Cardiac muscle cell (in vitro differentiated cells and primary cell): ENCODE measurements around a stretch of chrX.

DNA sequence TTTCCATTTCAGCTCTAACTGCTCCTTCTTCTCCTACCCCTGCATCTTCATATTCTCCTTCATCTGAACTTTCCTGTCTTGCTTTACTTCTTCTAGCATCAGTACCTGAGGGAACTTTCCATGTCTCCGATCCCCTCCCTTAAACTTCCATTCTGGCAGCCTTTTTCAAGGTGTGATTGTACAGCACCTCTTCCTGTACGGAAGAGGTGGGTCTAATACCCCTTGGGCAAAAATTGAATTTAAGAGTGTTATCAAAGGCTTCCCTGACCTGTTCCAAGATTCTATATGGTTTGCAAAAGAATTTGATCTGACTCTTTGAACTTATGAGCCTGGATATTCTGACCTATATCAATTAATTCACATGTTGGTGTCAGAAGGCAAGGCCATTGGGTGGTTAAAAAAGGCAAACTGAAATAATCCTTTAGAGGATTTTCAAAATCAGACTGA, 155.6 kb upstream of the SPIN4 start:
- RAMPAGE, long total RNA = no peak
- RRBS = no CpG with 5 or more reads among the region's 2 CpGs

DNA sequence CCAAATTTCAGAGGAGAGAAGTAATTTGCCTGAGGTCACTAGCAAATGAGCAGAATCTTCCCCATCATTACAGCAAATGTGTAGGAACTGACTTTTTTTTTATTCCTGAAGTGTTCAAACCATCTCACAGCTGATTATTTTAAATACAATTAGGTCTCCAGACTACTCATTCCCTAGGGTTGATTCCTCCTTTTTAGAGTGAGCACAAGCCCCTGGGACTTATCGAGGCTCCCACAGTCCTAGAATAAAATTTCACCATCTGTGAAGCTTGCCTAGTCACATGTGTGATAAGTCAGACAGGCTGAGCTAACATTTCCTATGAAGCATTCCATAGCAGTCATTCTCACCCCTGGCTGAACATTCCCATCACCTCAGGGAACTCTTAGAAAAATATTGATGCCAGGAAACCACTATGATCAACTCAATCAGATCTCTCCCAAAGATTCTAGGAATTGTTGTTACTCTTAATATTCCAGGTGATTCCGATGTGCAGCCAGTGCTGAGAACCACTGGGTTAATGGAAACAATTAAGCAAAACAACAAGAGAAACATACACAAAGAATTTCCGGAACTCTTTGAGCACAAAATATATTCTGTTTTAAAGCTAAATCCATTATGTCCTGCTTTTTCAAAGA, 37.7 kb downstream of the ARHGEF9 start:
- RAMPAGE, long total RNA = no peak
- RRBS = no CpG with 5 or more reads among the region's 3 CpGs

GRCh38 chrX:63754264-63755256, 30.5 kb downstream of the ARHGEF9 start:
- RAMPAGE, long total RNA = no peak
- RRBS = 15% methylated on average over 5 of the region's 53 CpGs

DNA sequence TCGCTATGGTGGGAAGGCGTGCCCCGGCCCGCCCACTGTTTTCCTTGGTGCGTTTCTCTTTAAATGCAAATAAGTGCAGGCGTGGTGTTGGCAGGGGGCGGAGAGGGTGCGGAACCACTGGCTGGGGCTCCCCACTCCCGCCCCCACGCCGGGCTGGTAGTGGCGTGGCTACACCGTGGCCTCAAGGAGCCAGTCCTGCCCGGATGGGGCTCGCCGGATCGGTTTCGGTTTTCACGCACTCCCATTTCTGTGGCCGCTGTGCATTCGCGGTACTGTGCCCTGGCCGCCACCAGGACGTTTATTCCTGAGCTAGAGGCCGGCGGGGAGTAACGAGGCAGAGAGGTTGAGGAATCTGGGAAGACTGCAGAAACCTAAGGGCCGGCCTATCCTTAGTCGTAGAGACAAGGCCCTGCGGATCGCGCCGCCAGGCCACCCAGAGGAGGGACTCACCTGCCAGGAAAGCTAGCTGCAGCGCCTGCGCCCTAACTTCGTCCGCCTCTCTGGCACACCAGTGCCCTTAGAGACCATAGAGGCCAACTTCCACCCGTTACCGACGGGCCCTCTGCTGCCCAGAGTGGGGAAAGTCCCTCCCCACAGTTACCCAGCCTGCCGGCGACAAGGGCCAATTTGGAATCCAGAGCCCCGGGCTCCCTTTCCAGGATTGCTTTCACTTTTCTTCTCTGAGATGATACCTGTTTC, 457 bp upstream of the AMER1 start:
- RAMPAGE, long total RNA = start-site peak on the plus strand centred at position 167 of the sequence, 60 bp wide, 47 and 47 reads in 2 replicates
- RRBS = 21% methylated on average over 19 of the region's 43 CpGs

- RAMPAGE, long total RNA = no peak
- RRBS = 12% methylated on average over 2 of the region's 6 CpGs
These were observed 1.1 kb upstream of the AMER1 start for GRCh38 chrX:64206515-64207057.

GRCh38 chrX:64224829-64225132, 5.6 kb downstream of the ASB12 start:
- RAMPAGE, long total RNA = no peak
- RRBS = no CpG with 5 or more reads among the region's 8 CpGs

DNA sequence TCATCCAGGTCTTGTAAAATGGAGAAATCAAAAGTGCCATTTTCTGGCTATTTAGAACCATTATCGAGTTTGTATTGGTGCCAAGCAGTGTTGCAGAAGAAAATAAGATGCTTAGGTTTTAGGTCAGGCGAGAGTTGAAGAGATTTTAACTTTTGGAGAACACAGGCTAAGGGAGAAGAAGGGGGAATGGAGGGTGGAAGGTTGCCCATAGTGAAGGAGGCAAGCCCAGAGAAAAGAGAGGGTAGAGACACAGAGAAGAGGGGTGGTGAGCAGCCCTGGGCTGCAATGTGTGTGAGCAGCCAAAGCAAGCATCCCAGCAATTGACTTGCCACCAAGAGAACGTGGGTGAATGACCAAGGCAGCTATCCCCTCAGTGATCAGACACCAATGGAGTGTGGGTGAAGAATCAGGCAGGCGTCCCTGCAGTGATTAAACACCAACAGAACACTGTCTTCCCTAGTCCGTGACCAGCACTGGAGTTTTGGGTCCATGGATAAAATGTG, 99.4 kb downstream of the ZC3H12B start:
- RAMPAGE, long total RNA = no peak
- RRBS = no CpG with 5 or more reads among the region's 5 CpGs

GRCh38 chrX:65225184-65226174, 190.9 kb downstream of the ZC3H12B start:
- RAMPAGE, long total RNA = no peak
- RRBS = no CpG with 5 or more reads among the region's 16 CpGs

DNA sequence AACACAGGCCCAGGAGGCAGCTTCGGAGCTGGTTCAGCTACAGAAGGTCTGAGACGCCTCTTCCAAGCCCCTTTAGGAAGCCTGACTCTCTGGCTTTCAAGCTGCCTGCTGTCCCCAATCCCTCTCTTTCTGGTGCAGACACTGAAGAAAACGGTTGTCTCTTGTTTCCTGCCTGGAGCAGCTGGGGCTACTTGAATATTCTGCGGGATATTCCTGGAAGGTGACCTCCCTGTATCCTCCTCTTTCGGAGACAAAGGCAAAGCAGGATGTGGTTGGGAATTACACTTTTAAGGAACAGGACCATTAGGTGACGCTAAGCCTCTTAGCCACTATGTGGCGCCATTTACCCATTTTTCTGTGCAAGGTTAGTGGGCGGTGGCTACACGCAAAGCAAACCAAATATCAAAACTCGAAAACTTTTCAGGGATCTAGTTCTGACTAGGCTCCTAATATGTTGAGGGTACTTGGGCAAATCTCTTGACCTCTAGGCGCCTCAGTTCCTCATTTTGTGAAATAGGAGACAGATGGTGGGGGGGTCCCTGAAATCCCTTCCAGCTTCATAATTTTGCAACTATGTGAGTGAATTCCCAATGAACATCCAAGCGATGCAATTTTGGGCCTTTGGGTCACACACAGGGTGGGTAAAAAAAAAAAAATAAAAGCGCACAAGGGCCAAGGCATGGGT, 47.3 kb upstream of the LAS1L start:
- RAMPAGE, long total RNA = no peak
- RRBS = no CpG with 5 or more reads among the region's 13 CpGs

- RAMPAGE, long total RNA = no peak
- RRBS = no CpG with 5 or more reads among the region's 2 CpGs
These were observed 57.4 kb upstream of the MSN start for GRCh38 chrX:65610113-65610447.

DNA sequence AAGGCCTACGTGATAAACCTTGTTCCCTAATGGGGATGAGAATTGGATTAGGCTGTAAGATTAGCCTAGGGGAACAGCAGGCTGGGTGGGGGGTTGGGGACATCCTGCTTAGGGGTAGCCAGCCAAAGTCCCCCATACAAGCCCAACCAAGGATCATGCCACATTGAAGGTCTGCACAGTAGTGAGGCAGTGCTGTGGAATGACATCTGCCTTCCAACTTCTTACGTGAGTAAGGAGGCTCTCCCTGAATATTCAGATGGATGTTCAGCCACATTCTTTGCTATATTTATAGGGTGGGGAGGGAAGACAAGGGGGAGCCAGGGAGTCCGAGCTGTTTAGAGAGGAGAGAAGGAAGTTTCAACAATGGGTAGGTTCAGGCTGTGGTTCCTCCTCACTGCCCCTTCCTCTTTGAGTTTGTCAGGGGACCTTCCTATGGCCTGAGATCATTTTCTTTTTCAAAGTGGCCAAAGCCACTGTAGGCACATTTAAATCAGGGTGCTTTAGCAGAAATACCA, 29.7 kb downstream of the MSN start:
- RAMPAGE, long total RNA = no peak
- RRBS = no CpG with 5 or more reads among the region's 3 CpGs

DNA sequence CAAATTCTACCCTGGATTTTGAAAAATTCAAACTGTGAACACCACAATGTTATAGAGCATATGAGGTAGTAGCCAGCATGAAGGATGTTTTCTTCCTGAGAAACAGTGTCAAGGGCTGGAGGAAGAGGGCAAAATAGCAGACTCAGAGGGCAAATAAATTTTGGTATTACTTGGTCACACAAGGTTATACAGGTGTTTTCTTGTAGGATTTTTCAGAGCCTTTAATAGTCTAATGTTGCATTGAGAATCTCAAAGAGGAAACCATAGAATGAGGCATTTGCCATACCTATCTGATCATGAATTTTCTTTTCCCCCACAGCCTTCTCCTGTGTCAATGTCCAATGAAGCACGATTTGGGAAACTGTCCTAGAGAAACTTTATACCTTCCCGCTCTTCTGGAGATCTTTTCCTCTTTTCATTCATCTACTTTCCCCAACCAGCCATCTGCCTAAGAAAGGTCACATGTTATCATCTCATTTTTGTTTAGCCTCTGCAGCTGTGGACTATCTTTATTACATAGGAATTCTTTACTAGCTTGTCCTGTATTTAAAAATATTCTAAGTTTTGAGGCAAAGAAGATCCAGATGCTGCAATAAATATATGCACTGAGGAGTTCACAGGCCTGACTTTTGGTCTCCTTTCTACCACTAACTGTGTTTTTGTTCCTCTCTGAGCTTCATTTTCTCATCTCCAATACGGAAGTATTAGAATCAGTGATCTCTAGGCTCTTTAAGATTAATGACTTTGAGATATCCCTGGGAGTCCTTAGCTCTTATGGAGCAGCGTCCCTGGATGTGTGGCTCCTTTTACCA, 19.9 kb downstream of the VSIG4 start:
- RAMPAGE, long total RNA = no peak
- RRBS = no CpG with 5 or more reads among the region's 4 CpGs

GRCh38 chrX:66164874-66165572, 976 bp downstream of the HEPH start:
- RAMPAGE, long total RNA = no peak
- RRBS = no CpG with 5 or more reads among the region's 4 CpGs

- RAMPAGE, long total RNA = no peak
- RRBS = no CpG with 5 or more reads among the region's 23 CpGs
These were observed 90.0 kb upstream of the EDA2R start for GRCh38 chrX:66728818-66729394.

DNA sequence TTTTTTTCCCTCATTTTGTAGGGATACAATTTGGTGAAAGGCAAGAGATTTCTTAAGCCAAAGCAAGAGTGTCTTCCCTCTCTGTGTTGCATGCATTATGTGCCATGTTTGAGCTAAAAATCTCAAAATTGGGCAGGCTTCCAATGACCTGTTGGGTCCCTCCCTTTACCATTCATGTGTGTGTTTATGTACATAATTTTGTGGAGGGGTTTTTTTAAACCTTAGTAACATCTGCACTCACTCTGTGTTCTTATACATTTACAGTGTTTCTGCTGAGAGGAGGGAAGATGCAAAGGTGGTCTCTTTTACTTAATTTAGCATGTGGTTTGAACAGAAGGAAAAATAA, 5.3 kb downstream of the AR start:
- RAMPAGE, long total RNA = no peak

DNA sequence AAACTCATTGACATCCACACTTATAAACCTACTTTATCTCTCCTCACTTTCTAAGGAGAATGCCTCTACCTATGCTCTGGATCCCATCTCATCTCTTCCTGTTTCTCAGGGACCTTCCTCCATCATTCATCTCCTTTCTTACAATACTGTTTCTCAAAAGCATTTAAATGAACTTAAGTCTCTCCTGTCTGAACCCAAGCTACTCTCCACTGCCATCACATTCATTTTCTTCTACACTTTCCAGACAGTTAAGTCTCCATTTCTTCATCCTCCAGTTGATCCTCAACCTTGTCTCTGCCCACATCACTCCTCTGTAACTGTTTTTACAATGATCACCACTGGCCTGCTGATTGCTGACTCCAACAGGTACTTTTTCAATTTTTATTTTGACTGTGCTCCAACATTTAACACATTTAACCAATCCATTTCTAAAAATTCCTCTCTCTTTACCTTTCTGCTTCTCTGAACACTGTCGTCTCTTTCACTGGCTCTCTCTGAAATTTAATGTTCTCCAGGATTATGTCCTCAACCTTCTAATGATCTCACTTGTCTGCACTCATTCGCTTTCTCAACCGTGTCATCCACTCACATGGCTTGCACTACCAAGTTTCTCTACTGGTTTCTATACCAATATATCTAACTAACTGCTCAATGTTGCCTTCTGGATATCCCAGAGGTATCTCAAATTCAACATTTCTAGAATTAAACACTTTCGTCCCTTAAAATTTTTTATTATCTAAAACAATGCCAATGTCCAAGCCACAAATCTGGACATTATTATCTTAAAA, 354.0 kb downstream of the OPHN1 start:
- RAMPAGE, long total RNA = no peak
- RRBS = no CpG with 5 or more reads among the region's 4 CpGs

DNA sequence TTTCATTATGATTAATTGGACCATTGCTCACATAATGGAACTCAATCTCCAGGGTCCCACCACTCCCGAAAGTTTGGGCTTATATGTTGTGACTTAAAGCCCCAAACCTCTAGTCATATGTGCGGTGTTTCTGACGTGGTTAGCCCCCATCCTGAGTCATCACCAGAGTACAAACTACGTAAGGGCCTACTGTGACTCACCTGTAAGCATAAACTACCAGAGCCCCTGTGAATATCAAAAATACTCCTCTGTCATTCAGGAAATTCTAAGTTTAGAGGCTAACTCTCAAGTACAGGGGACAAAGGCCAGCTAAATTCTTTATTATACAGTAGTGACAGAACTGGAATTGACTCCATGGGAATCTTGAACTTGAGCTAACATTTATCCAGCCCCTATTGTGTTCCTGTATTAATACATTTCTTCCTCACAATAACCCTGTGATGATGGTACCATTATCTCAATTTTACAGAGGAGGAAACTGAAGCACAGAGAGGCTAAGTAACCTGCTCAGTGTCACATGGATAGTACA, 5.5 kb downstream of the YIPF6 start:
- RAMPAGE, long total RNA = no peak
- RRBS = no CpG with 5 or more reads among the region's 4 CpGs

- RAMPAGE, long total RNA = no peak
- RRBS = no CpG with 5 or more reads among the region's 2 CpGs
These were observed 10.0 kb downstream of the YIPF6 start for GRCh38 chrX:68508766-68509261.

DNA sequence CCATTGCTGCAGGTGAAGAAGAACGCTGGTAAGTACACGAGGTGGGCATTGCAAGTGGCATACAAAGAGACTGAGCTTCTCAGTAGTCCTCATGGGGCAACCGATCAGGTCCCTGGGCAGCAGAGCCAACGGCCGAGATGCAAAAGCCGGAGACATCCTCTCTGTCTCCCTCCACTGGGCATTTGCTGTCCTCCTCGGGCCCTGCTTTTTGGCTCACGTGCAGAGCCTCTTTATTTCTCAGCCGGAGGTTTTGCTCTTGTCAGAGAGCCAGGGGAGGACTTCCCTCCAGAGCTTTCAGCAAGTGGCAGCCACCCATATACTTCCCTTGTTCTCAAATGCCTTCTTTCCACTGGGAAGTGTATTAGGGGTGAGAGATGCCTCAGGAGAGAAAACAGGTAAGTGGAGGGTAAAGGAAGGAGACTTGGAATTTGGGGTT, 18.1 kb downstream of the STARD8 start:
- RAMPAGE, long total RNA = no peak
- RRBS = 25% methylated on average over 3 of the region's 9 CpGs

- RAMPAGE, long total RNA = no peak
- RRBS = no CpG with 5 or more reads among the region's 6 CpGs
These were observed 48.9 kb downstream of the STARD8 start for GRCh38 chrX:68696248-68696806.